Zone of skin (tissue), 1 donor: ENCODE results near the genes SNRNP27, TIA1 and ZNF638.

- RRBS = no CpG with 5 or more reads among the region's 1 CpG
These were observed 61.7 kb downstream of the ARHGAP25 start for GRCh38 chr2:68796201-68796764.

DNA sequence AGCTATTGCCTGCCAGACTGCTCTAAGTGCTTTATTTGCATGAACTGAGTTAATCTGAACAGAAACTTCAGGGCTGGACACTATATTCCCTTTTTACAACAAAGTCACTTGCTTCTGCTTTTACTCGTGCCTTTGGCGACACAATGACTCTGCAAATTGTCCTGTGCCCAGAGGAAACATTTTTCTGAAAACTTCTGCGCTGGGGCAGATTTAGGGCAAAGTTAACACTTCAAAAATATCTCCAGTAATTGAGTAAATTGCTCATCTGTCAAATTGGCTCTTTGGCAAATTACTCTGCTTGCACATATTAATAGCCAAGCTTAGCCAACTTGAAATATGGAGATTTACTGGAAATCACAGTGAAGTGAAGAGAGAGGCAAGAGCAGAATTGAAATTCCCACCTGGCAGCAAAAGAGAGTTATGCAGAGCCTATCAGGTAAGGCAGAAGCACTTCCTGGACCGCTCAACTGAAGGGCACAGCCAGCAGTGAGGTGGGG is 36.4 kb downstream of the BMP10 start:
- RRBS = no CpG with 5 or more reads among the region's 4 CpGs

DNA sequence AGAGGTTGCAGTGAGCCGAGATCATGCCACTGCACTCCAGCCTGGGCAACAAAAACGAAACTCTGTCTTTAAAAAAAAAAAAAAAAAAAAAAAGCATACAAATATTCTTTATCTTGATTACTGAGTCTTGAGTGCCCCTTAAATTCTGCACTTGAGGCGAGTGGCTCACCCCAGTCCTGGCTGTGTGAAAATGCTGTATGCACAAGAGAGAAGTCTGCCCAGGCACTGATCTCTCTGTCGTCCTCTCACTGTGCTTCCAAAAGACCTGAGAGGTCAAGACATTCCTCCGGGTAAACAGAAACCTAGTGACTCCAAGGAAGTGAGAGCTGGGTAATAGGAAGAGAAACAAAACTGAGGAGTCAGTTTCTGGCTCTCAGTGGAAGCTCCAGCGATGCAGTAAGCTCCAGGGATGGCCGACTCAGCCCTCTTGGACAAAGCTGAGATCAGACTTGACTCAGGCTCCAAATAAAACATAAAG is 70.9 kb downstream of the AAK1 start:
- RRBS = no CpG with 5 or more reads among the region's 7 CpGs

- RRBS = no CpG with 5 or more reads among the region's 7 CpGs
These were observed 30.7 kb upstream of the AAK1 start for GRCh38 chr2:69673997-69674838.

- RRBS = 2% methylated on average over 10 of the region's 54 CpGs
These were observed at the start of gene SNRNP27 for GRCh38 chr2:69893673-69894957. TSS of gene SNRNP27 (plus strand) at chr2:69893956.

DNA sequence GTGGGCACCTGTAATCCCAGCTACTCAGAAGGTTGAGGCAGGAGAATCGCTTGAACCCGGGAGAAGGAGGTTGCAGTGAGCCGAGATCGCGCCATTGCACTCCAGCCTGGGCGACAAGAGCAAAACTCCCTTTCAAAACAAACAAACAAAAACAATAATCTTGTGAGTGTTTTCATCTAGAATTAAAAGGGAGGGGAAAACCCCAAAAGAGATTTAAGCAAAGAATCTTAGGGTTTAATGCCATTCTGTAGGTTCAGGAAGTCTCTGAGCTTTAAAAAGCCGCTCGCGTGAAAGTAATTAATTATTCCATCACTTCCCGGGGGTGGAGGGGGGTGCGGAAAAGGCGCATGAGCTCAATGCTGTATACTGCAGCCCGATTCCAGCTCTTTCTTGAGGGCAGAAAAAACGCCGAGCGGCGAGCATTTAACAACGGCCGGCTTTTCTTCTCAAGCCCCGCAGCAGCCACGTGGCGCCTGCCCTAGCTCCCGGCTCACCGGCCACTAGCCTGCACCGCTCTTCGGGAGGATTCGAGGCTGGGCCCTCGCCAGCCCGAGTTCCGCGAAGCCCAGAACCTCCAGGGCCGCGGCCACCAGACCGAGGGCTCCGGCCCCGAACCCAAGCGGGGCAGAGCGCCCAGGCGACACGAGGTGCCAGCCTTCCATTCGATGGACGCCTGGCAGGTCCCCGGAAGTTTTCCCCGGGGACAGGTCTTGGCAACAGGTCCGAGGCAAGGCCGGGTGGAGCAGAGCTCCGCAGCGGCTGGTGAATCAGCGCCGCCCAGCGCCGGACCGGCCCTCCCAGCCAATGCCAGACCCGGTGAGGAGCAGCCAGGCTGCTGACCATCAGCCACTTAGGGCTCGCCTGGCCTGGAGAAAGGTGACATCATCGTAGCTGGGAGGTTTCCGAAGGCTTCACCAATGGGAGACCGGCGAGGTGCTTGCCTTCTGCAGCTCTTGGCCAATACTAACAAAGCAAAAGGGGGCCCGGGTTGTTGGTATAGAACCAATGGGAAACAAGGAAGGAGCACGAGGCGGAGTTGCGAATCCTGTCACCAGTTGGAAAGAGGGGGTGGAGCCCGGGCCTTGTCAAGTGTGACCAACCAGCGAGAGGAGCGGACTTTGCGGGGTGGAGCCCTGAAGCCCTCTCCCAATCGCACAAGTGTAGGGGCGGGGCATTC is 699 bp upstream of the MXD1 start:
- RRBS = 1% methylated on average over 43 of the region's 69 CpGs

DNA sequence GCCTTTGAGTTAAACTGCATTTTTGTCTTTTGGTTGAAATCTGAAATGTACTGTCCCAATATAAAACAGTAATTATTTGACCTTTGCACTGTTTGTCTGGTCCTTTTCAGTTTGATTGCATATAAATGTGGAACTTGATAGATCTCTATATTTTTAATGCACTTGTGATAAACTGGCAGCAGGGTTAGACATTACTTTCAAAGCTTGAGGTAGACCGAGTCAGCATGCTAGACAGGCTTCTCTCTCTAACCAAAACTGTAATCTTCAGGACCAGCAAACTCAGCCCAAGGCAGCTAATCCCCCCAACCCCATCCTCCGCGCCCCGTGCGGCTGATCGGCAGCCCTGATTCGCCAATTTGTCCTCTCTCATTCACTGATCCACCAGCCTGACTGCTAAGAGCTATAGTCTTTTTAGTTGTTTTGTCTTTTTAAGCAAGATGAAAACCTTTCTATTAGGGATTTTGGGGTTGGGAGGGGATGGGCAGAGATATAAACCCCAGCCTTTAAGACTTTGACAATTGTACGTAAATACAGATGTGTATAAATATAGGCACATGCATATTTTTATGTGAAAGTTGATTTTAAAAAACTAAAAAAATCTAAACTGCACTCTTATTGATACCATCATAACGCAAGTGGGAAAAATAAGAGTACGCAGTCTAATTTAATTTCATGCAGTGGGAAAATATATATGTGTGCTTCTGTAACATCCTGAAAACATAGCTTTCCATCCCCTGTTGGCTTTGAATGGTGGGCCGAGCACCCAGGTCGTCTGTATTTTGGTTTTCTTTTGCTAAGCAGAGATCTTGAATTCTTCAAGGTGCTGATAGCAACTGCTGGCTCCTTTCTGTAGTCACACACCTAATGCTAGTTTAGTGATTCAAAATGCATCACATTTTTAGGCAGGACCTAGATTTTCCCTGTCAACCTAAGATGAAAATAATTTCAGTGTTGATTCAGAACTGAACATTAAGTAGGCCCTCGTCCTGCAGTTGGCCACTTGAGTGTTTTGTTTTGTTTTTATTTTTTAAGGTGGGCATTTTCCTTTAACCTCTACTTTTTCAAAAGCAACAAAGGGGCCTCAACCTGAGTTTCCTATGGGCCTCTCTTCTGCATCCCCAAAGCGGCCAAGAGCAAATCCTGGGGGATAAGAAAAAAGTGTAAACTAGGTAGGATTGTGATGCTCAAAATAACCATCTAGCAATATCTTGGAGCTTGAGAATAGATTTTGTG is 20.5 kb downstream of the ASPRV1 start:
- RRBS = no CpG with 5 or more reads among the region's 14 CpGs

- RRBS = no CpG with 5 or more reads among the region's 12 CpGs
These were observed 16.0 kb downstream of the ASPRV1 start for GRCh38 chr2:69945261-69946032.

DNA sequence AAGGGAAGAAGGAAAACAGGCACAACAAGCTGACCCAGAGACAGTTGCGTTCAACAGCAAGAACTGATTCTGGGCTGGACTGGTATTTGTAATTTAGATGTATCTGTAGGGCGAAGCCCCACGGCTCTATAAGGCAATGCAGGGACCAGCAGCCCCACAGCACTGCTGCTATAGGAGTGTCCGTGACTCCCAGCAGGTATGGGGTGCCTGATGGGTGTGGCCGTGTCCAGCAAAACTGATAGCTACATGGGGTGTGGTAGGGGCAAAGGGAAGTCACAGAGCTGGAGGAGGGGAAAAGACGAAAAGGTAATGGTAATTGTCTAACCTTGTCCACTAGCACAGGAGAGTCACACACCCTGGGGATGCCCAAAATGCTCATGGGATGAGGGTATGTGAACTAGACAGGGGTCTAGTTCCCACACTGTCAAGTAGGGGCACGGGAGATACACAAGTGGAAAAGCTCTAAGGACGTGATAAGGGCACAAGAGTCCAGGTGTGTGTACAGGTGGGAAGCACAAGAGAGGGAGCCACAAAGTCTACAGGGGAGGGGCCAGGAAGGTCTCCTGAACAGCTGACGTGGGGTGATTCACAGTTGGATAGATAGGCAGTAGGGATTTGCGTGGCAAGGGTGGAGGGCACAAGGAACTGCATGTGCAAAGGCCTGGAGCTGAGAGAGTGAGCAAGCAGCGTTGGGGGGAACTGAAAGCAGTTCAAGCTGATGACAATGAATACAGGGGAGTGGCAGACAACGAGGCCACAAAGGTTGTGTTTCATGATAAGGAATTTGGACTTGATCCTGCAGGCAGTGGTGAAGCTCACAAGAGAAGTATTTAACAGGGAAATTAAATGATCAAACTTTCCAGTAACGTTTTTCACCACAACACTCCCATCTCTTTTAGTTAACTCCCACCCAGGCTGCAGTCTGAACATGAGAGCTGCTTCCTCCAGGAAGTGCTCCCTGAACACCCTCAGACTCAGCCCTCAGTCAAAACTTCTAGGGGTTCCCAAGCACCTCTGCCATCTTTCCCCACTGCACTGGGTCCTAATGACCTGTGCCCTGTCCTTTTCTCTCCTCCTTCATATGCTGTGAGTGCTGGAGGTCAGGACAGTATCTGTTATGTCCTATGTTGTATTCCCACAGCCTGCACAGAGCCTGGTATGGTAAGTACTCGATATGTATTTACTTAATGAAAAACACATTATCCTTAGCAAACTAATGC is 48.8 kb upstream of the ASPRV1 start:
- RRBS = no CpG with 5 or more reads among the region's 14 CpGs

GRCh38 chr2:70046669-70046868 is 40.7 kb upstream of the PCBP1 start:
- RRBS = no CpG with 5 or more reads among the region's 1 CpG

GRCh38 chr2:70089173-70089968 is 2.1 kb downstream of the PCBP1 start:
- RRBS = no CpG with 5 or more reads among the region's 11 CpGs

GRCh38 chr2:70122765-70123775 is 35.8 kb downstream of the PCBP1 start:
- RRBS = no CpG with 5 or more reads among the region's 19 CpGs

GRCh38 chr2:70143171-70143950 is 47.5 kb downstream of the C2orf42 start:
- RRBS = no CpG with 5 or more reads among the region's 11 CpGs

DNA sequence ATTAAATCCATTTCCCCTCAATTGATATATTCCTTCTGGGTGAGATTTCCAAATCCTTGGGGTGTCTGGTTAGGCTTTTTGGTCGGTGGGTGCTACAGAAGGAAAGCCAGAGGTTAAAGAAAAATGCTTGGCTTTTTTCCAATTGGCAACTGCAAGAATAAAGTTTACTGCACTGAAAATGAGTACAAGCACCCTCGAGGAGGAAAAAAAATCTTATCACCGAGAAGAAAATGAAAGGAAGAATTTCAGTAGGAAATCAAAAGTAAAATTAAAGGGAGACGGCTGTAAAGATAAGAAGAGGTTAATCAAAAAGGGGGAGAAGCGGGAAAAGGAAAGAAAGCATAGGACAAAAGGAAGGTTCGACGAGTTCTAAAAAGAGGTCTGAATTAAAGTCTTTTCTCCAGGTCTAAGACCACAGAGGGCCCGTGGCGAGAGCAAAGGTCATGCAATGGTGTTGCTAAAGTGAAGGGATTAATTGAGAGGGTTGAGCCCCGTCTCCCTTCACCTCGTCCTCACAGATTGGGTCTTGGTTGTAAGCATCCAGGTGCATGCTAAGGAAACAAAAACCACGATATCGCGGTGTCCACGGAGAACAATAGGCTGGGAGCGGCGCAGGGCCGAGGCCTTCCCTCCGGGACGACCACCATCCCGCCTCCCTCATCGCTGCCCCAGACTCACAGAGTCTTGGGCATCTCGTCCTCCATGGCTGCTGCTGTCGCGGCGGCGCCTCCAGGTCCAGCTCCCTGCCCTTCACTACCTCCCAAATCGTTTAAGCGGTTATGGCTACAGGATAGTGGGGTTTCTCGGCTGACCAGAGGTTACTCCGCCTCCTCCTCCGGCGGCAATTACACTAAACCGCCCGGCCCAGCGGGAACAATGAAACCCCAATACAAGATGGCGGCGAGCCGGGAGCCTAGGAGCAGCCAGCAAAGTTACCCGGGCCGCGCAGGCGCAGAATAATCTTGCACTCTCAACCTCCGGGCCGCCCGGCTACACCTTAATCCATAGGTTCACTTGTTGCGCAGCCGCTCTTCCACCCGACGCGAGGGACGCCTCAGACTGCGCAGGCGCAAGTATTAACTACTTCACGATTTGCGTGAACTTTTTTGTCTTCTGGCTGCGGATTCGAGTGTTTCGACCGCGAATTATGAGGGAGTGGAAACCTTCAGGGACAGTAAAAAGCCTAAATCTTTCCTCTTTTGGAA is at the start of gene TIA1:
TSS of gene TIA1 (minus strand) at position 902 of the 1,205 bp plus-strand sequence.
- RRBS = 0% methylated on average over 6 of the region's 61 CpGs

- RRBS = no CpG with 5 or more reads among the region's 8 CpGs
These were observed 103.7 kb downstream of the TGFA start for GRCh38 chr2:70449735-70450555.

GRCh38 chr2:70768570-70769044 is 607 bp upstream of the ADD2 start:
- RRBS = no CpG with 5 or more reads among the region's 7 CpGs

GRCh38 chr2:71023680-71024275 is 29.1 kb upstream of the TEX261 start:
- RRBS = no CpG with 5 or more reads among the region's 13 CpGs

DNA sequence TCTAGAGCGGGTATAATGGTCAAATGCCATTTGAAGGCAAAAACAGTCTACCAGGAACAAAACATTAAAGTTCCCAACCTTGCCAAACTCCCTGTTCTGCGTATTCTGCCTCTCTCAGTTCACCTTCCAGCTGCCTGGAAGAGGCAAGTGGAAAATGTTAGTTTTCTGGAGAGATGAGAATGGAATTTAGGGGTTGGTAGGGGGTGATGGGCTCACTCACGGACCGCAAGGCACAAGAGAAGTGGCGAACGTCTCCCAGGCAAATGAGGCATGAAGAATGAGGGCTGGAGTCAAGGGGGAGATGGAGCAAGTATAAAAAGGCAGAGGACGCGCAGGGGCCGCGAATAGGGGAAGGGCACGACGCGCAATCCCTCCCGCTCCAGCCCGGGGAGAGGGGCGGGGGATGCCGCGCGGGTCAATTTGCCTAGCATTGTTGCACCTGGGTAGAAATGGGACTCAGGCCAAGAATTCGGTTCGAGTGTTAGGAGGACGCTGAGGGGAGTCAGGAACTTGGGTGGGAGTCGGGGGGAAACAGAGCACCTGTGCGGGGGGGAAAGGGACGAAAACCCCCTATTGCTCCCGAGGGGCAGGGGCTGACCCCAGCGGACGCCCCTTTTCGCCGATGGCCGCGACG is 655 bp downstream of the PAIP2B start:
- RRBS = no CpG with 5 or more reads among the region's 33 CpGs

DNA sequence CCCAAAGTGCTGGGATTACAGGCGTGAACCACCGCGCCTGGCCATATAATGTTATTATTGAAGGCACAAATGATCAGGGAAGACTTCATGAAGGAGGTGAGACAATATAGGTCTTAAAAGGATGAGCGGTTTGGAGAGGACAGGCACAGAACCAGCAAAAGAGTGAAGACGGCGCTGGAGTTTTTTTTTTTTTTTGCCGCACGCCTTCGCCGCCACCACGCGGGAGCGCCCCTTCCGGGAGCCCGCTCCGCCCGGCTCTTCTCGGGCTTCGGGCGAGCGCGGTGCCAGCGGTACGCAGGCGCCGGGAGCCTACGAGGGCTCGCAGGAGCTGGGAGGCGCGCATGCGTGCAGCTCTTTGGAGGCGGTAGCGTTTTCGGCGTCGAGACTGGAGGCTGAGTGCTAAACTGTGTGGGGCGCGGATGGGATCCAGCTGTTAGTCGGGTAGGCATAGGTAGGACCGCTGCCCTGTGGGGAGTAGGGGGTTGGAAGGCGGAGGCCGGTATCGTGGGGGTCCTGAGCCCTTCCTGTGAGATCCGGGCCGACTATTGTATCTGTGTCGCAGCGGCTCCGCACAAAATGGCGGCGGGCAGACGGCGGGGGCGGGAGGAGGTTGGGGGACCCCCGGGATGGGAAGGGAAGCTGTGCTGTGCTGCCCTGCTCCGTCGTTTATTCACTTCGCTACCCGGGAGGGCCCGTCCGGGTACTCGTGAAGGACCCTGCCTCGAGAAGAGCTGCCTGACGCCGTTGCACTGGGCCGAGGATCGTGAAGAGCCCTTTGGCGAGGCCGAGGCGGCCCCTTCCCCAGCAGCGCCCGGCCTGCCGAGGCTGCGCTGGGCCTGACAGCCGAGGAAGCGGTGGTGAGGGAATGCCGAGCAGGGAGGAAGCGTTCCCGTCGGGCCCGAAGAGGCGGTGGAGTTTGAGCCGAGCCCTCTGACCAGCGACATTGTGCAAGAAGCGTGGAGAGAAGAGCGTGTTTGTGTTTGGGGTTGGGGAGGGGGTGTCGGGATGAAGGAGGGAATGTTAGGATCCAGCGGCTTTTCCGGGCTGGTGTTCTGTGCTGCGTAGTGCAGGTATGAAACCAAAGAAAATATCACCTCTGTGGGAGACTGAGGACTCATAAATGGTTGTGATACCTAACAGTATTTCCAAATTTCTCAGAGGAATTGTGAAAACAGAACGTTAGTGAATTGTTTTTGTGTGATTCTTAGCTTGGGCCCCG is at the start of gene ZNF638:
TSS of gene ZNF638 (plus strand) at position 358 of the 1,219 bp plus-strand sequence.
- RRBS = 1% methylated on average over 34 of the region's 91 CpGs

DNA sequence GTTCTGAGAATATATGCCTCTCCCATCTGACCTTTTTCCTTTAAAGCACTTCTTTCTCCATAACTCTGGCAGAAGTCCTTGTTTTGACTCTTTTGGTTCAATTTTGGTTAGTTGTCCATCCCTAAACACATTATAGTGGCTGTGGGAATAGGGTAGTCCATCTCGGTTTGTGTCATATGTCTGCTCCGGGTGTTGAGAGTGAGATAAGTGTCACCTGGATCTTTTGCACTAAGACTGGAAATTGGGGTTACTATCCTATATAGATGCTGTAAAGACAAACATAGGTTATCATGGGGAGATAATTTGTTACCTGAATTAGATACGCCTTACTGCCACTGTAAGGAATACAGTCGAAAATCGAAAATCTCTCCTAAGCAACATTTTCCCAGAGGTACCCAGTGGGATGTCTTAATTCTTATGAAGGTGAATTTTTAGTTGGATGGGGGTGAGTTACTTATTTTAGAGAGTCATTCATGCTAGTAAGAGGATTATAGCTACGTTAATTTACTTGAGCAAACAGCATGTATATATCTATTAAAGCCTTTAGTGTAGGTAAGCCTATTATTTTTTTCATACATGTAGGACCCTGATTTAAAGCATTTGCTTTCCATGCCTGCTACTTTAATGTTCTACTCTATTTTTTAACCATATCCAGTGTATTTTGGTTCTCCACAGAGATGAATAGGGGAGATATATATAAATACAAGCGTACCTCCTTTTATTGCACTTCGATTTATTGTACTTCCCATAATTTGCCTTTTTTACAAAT is 25.7 kb downstream of the ZNF638 start:
- RRBS = no CpG with 5 or more reads among the region's 8 CpGs